Heart right ventricle (tissue), 2 donors: ENCODE measurements around a stretch of chr12.

DNA sequence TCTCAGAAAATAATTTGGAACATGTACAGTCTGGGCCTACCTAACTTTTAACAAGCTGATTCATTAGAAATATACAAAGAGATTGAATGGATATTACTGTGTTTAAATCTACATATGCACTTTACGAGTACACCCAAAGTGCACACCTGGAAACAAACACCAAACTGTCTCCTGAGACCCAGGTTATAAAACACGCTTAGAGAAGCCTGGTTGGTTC lies 209.6 kb downstream of the FBXL14 start:
- PRO-cap, 2 experiments, result no peak in any of the 2 experiments

GRCh38 chr12:1474573-1475127 lies 119.7 kb downstream of the FBXL14 start:
- PRO-cap, 2 experiments, result no peak in any of the 2 experiments

GRCh38 chr12:1530635-1531790 lies 63.4 kb downstream of the FBXL14 start:
- PRO-cap, 2 experiments, result no peak in any of the 2 experiments

DNA sequence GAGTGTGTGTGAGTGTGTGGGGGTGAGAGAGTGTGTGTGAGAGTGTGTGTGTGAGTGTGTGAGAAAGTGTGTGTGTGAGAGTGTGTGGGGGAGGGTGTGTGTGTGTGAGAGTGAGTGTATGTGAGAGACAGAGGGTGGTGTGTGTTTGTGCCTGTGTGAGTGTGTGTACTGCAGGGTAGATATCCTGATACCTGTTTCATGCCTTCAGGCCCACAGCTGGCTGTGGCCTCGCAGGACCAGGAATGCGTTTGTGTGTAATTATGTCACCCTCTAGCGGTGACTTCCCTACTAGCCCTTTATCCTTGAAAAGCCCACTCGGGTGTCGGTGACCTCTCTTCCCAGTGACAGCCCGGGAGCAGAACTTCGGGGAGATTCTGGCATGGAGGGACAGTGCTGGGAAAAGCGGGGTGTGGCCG lies 10.8 kb upstream of the FBXL14 start:
- PRO-cap, 2 experiments, result peak in 2 of 2 experiments; most common plus-strand start position 358 of the sequence (in 2)

DNA sequence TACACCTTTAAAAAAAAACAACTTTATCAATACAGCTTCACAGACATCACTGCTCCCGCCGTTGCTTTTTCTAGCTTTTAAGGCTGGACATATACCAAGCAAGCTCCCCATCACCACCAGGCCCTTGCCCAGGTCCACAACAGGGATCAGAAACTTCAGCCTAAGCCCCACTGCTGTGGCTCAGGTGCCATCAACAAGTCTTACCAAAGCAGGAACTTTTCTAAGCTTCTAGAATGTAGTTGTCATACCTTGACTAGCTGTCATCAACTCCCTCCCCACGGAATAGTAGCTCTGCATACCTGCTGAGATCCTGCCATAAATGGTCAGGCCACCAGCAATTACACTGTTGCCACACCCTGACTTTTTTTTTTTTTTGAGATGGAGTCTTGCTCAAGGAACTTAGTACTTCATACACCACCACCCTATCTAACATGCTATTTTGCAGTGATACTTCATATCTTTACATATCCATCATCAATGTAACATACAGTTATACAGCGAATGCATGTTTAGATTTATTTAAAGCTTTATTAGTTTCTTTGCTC lies 19.9 kb upstream of the ADIPOR2 start:
- PRO-cap, 2 experiments, result no peak in any of the 2 experiments

- PRO-cap, 2 experiments, result peak in 2 of 2 experiments; most common minus-strand start chr12:1690826 (in 1)
These were observed 384 bp upstream of the ADIPOR2 start for GRCh38 chr12:1690440-1690931.

DNA sequence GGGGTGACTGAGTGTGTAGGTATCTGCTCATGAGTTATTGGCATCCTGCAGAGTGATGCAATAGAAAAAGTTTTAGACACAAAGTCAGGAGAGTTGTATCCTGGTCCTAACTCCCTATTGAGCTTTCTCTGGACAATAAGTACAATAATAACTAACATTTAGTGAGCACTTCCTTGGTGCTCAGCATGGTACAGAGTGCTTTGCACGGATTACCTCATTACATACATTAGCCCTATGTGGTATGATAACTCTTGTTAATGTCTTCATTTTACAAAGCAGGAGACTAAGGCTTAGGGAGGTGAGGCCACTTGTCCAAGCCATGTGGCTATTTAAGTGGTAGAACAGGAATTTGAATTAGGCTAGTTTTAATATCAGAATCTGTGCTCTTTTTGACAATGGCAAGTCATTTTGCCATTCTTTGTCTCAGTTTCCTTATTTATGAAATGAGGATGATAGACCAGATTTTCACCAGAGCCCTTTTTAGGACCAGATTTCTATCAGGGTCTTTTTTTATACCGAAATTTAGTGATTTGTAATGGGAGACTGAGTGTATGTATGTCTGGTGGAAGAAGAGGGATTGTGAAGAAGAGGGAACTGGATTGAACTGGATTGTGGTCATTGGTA lies 36.2 kb upstream of the LRTM2 start:
- PRO-cap, 2 experiments, result no peak in any of the 2 experiments

- PRO-cap, 2 experiments, result peak in 1 of 2 experiments; most common minus-strand start chr12:1812856 (in 1)
These were observed 7.6 kb upstream of the LRTM2 start for GRCh38 chr12:1812538-1813362.

DNA sequence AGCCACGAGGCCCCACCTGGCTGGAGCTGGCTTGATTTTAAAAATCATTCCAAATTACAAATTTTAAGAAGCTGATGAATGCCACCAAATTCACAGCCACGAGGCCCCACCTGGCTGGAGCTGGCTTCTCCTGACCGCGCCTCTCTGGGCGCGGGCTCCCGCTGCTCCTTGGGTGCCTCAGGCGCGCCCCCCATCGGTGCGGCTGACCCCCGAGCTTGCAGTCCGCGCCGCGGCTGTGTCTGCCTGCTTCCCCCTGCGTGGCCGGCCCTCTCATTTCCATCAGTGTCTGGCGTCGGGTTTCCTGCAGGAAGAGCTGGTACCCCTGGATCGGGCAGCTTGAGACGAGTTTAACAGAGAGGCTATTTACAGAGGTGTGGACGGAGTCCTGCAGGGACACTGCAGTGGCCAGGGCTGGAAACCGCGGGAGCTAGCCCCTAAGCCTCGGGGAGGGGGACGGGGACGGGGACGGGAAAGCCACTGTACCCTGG lies 3.6 kb upstream of the CACNA2D4 start:
- PRO-cap, 2 experiments, result no peak in any of the 2 experiments

DNA sequence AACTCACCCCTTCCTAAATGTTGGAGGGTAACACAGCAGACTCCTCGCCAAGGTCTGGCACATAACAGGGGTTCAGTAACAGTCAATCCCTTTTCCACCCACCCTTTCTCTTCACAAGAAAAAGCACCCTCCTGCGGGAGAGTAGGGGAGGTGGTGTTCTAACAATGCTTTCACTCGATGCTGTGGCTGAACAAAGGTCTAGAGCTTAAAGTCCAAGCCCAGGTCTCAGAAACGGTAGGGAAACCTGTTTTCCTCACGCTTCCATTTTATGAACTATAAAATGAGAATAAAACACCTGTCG lies 20.8 kb upstream of the CACNA2D4 start:
- PRO-cap, 2 experiments, result no peak in any of the 2 experiments

- PRO-cap, 2 experiments, result peak in 1 of 2 experiments; most common plus-strand start chr12:1966946 (in 1); most common minus-strand start chr12:1966890 (in 1)
These were observed 37.4 kb downstream of the DCP1B start for GRCh38 chr12:1966785-1967299.

- PRO-cap, 2 experiments, result no peak in any of the 2 experiments
These were observed 31.9 kb downstream of the DCP1B start for GRCh38 chr12:1972311-1972760.

DNA sequence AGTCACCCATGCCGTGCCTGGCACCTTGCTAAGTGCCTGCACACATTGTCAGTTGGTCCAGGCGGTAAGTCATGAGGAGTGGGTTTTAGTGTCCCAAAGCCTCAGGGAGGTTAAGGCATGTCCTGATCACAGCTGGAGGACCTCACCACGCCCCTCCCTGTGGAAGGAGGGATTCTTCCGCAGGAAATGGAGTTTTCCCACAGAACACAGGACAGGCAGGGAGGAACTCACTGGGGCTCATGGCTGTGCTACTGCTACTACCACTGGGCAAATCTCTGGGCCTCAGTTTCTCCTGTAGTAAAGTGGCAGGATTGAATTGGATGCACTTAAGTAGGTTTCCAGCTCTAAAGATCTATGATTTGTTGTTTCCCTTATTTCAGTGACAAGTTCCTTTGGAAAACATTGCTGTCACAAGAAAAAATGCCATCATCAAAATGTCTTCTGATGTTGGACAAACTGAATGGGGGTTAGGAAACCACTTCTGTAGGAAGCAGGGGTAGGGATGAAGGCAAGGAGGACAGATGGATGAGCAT lies 142.4 kb downstream of the CACNA1C start:
- PRO-cap, 2 experiments, result peak in 1 of 2 experiments; most common plus-strand start position 202 of the sequence (in 1)

- PRO-cap, 2 experiments, result peak in 1 of 2 experiments; most common plus-strand start chr12:2302399 (in 1)
These were observed 249.4 kb downstream of the CACNA1C start for GRCh38 chr12:2302324-2302492.

GRCh38 chr12:2359088-2359677 lies 306.4 kb downstream of the CACNA1C start:
- PRO-cap, 2 experiments, result no peak in any of the 2 experiments

DNA sequence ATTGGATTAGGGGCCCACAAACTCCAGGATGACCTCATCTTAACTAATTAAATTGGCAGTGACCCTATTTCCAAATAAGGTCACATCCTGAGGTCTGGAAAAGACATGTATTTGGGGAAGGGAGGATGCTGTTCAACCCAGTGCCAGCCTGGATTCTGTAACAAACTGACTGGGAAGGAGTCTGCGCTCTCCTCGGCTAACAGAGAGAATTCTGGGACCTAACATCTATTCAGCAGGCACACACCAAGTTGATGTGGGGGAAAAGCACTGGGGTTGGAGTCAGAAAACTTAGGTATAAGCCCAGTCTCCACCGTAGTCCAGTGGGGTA lies 365.6 kb upstream of the FKBP4 start:
- PRO-cap, 2 experiments, result no peak in any of the 2 experiments

- PRO-cap, 2 experiments, result peak in 2 of 2 experiments; most common plus-strand start chr12:2540177 (in 1); most common minus-strand start chr12:2540077 (in 2)
These were observed 254.9 kb upstream of the FKBP4 start for GRCh38 chr12:2539768-2540376.

DNA sequence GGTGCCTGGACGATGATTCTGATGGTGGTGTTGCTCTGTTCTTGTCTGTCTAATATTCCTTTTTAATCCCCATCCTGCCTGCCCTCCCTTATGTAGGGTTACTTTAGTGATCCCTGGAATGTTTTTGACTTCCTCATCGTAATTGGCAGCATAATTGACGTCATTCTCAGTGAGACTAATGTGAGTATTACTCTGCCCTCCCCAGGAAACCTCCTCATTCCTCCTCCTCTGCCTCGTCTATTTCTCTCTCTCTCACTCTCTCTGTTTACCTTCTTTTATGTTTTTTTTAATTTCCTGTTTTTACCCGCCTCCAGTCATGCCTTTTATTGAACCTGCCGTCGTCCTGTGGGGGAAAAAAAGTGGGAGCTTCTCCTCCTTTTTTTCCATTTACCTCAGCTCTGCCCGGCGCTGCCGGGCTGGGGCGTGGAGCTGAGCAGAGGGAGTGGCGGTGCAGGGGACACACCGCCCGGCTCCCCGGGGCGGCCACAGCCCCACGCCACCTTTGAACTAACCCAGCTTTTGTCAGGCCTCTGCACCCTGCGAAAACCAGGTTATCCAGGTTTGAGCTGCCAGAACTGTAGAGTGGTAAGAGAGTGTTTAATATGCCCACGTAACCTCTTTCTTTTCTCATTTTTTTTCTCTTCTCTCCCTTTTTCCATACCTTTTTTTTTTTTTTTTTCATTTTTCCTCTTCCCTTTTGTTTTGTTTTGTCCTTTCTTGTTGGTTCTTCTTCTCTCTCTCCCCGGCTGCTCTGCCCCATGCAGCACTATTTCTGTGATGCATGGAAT lies 161.0 kb upstream of the FKBP4 start:
- PRO-cap, 2 experiments, result no peak in any of the 2 experiments

DNA sequence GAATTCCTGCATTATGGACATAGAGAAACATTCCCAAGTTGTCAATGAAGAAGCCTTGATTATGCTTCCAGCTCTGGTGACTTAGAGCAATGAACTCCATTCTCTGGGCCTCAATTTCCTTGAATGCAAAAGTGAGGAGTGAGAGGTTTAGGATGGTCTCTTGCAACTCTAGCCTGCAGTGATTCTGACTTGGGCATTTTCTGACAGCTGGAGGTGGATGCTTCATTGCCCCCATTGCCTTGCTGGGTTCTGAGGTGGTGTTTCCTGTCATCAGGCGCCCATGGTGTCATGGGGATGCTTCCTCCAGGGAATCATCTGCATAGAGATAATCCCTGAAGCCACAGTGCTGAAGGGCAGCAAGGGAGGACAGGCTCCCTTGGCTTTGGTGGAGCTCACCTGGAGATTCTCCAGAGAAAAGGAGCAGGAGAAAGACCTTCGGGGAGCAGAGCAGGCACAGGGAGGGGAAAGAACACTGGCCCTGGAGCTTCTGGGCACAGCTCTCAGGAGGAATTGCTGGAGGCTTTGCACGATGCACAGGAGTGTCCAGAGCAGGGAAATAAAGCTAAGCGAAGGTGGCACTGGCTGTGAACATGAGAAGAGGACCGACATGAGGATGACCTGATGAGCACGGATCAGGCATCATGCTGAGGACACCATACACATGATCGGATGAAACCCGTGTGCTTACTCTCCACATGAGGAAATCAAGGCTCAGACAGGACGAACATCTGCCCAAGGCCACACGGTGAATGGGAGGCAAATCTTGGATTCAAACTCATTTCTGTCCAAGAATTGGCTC lies 155.1 kb upstream of the FKBP4 start:
- PRO-cap, 2 experiments, result no peak in any of the 2 experiments

DNA sequence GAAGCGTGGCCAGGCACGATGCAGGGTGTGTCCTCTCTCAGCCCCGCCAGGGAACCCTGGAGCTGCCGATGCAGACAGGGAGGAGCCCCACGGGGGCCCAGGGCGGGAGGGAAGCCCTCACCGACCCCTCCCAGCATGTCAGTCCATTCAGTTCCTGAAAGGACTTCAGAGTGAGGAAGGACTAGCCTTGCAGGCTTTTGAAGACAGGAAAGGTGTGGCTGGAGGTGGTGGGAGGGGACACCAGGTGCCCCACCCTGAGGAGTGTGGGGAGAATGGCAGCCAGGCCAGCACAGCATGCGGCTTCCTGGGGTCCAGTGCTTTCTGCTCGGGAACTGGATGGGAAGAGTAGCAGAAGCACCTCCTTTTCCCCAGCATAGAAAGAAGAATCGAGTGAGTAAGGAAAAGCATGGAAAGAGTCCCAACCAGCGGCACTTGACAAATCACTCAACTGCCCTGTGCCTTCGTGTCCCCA lies 110.9 kb upstream of the FKBP4 start:
- PRO-cap, 2 experiments, result no peak in any of the 2 experiments